Mammary epithelial cell (primary cell): ENCODE results near the genes RAPGEF2, TRIM60 and TMEM192.

- CAGE, long polyA plus RNA: no peak
- RRBS: no CpG with 5 or more reads among the region's 4 CpGs
Observed at GRCh38 chr4:158782538-158783396, 13.9 kb downstream of the FNIP2 start.

DNA sequence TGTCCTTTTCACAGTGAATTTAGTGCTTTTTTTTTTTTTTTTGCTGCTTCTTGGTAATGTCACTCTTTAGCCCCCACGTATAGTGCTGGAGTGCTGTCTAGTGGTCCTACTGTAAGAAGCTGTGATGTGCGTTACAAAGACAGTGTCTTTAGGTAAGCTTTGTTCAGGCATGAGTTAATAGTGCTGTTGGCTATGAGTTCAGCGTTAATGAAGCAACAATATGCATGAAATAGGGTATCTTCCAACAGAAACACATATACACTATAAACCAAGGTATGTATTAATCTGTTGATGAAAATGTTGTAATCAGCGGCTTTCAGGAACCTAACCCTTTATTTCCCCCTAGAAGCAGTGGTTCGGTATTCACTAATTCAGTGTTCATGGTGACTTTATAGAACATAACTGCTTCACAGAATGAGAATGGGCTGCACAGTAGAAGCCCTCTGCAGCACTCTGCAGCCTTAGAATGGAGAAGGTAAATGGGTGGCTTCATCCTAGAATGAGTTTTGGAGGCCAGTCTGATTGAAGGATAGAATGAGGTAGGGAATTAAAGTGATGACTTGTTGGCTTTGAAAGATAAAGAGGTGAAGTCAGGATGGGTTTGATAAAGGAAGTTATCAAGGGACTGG, 23.6 kb downstream of the FNIP2 start:
- CAGE, long polyA plus RNA: no peak
- RRBS: no CpG with 5 or more reads among the region's 5 CpGs

DNA sequence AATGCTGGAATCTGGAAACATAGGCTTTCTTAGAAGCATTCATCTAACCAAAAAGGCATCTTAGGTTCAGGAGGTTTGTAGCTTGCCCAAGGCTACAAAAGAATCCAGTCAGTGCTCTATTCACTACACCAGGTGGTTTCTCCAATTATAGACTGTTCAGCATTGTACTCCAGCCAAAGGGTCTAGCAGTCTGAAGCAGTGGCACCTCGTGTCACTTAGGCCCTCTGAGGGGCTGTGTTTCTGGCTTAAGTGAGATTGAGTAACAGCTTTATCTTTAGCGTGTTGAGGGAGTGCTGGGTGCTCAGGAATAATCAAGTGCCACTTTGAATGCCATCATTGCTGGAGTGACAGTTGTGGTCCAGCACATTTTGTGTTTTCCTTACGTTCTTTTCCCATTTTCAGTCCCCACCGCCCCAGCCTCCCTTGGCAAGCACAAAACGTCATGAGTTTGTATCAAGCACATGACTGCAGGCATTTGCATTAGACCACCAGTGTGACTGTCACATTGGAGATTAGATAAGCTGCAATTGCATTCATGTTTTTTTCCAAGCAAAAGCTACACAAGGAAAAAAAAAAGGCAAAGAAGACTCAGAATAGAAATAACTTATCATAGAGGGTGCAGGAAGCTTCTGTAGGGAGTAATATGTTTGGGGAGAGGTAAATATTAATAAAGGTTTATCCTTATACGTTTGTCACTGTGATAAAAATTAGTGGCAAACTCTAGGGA, 58.8 kb downstream of the FNIP2 start:
- CAGE, long polyA plus RNA: no peak
- RRBS: no CpG with 5 or more reads among the region's 6 CpGs

DNA sequence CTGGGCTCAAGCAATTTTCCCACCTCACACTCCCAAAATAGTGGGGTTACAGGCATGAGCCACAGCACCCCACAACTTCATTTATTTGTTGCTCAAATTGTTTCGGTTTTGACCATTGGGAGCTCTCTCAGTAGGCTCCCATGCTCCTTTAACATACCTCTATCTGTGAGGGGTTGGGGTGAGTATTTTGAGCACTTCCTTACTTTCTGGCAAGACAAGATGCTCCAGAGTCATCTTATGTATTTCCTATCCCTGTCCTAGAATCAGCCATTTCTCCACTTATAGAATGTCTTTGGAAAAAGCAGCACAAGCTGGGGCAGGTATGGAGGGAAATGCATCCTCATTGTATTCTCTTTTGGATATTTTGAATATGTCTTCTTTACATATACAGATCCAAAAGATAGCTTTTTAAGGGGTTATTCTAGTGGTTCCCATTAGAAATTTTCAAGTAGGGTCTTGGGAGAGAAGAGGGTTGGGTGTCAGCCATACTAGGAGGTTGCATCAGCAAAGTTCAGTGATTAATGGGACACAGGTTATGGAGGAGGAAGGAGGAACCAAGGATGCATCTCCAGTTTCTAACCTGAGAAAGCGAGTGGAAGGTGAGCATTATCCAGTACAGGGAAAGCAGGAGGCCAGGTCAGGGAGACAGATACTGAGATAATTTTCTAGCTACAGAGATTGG, 70.9 kb downstream of the FNIP2 start:
- CAGE, long polyA plus RNA: no peak
- RRBS: no CpG with 5 or more reads among the region's 2 CpGs

- CAGE, long polyA plus RNA: no peak
- RRBS: 2% methylated on average over 17 of the region's 71 CpGs
Observed at GRCh38 chr4:159102737-159103315, at the start of gene RAPGEF2. TSS of gene RAPGEF2 (plus strand) at chr4:159103079.

DNA sequence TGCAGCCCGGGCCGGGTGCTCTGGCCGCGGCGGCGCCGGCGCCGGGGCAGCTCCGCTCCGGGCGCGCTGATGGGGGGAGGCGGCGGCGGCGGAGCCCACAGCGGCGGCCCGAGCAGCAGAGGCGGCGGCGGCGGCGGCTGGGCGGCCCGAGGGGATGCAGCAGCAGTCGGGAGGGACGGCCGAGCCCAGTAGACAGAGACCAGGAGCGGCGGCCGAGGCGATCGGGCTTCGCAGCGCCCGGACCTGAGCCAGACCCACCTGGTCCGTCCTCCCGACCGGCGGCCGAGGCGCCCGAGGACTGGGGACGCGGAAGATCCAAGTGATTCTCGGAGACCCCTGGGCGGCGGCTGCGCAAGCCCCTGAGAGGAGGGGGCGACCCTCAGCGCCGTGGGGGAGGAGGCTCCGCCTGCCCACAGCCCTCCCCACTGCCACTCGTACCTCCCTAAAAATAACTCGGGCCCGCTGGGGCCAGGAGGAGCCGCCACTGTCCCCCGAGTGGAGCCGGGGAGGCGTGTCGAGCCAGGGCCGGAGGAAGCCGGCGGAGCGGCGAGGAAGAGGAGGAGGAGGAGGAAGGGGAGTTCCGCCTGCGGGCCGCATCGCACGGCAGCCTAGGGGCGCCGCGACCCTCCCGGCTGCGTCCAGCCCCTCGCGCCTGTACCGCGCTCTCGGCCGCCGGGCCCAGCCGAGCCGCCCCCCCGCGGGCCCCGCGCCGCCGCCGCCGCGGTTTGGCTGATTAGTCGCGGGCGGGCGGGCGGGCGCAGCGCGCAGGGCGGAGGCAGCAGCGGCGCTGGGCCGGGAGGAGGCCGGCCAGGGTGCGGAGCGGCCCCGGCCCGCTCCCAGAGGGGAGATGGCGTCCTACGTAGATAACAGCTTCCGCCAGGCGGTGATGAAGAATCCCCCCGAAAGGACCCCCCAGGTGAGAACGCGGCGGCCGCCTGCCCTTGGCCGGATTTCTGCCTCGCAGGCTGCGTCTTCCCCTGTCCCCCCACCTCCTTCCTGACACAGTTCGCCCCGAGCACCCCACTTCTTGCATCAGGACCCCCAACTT, 761 bp downstream of the RAPGEF2 start:
- CAGE, long polyA plus RNA: no peak
- RRBS: under 1% methylated on average over 18 of the region's 127 CpGs

DNA sequence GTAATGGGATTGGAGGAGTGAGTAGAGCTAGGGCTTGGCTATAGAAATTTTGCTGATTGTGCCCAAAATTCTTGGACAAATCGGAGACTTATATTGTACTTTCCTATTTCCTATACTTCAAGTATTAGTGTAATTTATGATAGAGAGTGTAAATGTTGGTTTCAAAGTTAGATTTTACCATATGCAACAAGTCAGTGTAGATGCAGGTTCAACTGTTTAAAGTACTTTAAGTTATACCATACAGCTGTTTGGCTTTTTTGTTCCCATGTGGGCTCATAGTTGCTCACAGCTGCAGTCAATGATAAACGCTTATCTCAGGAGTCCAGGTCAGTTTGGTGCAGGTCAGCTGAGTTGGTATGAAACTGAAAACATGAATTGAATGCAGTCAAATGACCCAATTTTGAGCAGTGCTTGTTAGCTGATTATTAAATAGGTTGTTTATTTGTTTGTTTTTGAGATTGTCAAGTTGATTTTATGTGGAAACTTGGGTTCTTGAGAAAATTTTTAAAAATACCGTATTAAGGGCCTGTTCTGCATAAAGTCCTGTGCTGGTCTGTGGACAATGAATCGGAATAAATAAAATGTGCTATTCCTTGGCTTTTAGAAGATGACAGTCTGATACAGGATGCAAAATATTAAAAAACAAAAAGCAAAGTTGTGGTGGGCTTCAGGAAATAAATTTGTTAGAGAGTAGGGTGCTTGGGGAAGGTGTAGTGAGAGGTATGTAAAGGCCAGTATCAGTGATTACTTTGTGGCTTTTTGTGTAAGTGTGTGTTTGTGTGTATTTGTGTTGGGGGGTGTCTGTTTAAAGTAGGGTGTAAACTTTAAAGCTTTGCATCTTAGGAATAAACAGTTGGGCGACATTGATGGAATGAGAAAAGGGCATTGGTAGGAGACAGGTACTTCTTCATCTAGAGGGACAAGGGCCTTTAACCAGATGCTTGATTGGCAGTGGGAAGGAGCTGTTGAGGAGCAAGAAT, 48.4 kb downstream of the RAPGEF2 start:
- CAGE, long polyA plus RNA: no peak
- RRBS: no CpG with 5 or more reads among the region's 5 CpGs

- CAGE, long polyA plus RNA: no peak
- RRBS: no CpG with 5 or more reads among the region's 5 CpGs
Observed at GRCh38 chr4:159317223-159317613, 214.3 kb downstream of the RAPGEF2 start.

- CAGE, long polyA plus RNA: no peak
- RRBS: no CpG with 5 or more reads among the region's 2 CpGs
Observed at GRCh38 chr4:162684096-162684443, 482.6 kb downstream of the NAF1 start.

DNA sequence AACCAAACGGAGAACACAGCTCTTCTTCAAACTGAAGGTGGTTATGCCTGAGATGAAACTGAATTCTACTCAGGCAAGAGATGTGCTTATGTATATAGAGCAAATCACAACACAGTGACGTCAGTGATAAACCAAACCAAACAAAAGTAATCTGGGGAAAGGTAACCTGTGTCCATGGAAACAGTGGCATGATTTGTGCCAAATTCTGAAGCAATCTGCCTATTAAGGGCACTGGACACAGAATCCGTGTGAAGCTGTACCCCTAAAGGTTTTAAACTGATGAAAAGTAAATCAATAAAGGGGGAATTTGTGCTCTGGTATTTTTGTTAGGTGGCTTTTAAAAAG, 38.5 kb downstream of the NPY5R start:
- CAGE, long polyA plus RNA: no peak
- RRBS: no CpG with 5 or more reads among the region's 3 CpGs

DNA sequence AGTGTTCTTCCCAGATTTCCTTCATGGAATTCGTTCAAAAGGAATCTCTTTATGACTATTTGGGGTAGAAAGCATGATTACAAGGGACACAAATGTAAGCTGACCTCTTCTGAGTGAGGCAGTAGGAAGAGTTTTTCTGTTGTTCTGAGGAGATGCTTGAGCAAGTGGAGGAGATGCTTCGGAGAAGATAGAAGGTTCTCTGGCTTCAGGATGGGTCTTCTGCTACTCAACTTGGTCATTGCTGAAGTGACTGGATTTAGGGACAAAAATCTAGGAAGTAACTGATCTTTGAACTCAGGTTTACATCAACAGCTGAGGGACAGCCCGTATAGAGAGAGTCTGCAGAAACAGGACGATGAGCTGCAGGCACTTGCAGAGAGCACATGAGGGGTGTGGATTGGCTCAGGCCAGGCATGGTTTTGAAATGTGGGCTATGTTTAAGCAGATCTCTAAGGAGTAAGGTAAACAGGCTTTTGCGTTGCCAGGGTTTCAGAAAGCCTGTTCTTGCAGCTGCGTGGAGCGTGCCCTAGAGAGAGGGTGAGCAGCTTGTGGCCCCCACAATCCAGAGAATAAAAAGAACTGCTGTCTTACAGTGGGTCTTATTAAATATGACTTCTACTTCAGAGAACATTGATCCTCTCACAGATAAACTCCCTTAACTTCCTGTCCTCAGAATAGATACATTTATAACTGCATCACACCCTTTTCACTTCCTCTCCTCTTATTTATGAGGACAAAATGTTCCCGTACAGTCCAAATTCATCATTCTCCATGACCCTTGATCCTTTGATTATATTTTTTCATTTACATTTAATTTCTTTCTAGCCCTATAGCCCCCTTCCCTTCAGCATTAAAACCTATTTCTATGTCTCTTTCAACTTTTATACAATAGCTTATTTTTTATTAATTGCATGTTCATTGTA, 64.0 kb downstream of the TMA16 start:
- CAGE, long polyA plus RNA: no peak
- RRBS: no CpG with 5 or more reads among the region's 8 CpGs

- CAGE, long polyA plus RNA: no peak
- RRBS: 100% methylated on average over 2 of the region's 8 CpGs
Observed at GRCh38 chr4:163662653-163663327, 168.3 kb downstream of the TMA16 start.

DNA sequence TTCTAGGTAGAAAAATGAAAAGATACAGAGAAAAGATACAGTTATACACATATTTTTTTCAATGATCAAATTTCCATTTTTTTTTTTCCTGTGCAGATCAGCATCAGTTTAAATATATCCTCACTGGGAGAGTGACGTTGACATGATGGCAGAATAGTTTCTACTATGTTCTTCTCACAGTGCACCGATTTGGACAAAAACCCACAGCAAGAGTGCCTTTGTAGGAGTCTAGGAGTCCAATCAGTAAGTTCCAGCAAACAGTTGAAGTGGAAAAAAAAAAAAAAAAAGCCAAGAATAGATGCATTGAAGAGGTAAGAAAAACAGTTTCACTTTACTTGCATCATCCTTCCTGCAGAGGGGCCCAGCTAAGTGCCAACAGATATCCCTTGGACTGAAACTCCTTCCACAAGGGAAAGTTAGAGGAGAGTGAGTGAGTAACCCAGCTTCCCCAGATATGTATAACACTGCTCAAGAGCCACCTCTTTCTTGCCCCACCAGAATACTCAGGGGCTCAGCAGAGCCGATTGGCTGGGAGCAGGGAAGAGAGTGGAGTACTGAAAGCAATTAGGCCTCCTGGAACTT, 247.7 kb downstream of the MARCHF1 start:
- CAGE, long polyA plus RNA: no peak
- RRBS: no CpG with 5 or more reads among the region's 3 CpGs

- CAGE, long polyA plus RNA: no peak
- RRBS: 96% methylated on average over 6 of the region's 42 CpGs
Observed at GRCh38 chr4:165031501-165032223, at the start of gene TRIM60. TSS of gene TRIM60 (plus strand) at chr4:165031999.

DNA sequence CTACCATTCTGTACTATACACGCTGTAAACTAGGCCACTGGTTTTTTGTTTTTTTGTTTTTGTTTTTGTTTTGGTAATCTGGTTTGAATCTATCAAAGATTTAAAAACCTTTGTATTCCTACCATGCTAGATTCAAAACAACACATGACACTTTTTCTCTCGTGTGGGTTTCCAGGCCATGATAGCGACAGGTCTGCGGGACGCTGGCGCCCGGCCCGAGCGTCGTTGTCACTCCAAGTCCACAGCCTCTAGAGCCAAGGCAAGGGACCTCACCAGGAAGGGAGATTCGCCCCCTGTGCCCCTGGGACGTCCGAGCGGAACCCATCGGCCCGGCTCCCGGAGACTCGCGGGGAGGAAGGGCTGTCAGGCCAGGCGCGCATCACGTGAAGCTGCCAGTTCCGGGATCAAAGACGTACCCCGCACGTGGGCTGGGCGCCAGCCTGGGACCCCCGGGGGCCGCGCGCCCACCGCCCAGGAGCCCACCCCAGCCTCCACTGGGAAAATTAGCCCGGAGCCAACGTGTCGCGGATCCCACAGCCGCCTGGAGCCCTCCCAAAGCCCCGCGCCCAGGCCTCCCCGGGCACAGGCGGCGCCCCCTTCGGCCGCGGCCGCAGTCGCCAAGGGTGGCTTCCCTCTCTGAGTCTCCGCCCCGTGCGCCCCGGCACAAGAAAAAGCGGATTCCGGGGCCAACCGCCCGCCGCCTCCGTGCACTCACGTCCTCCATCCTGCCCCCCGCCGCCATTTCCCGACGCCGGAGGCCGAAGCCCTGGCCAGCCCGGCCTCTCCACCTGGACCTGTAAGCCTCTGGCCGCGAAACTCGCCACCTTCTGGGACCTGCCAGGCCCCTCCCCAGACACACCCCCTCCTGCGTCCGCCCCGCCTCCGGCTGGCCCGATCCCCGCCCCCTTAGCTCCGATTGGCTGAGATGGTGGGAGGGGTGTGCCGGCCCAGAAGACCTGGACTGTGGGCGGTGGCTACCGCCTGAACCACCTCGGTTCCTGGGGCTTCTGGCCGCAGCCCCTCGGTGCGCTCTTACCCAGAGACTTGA, at the start of gene TMEM192:
TSS of gene TMEM192 (minus strand) at position 829 of the 1,048 bp plus-strand sequence.
- CAGE, long polyA plus RNA: no peak
- RRBS: under 1% methylated on average over 53 of the region's 82 CpGs

GRCh38 chr4:165215137-165215650, 7.8 kb downstream of the KLHL2 start:
- CAGE, long polyA plus RNA: no peak
- RRBS: no CpG with 5 or more reads among the region's 2 CpGs

DNA sequence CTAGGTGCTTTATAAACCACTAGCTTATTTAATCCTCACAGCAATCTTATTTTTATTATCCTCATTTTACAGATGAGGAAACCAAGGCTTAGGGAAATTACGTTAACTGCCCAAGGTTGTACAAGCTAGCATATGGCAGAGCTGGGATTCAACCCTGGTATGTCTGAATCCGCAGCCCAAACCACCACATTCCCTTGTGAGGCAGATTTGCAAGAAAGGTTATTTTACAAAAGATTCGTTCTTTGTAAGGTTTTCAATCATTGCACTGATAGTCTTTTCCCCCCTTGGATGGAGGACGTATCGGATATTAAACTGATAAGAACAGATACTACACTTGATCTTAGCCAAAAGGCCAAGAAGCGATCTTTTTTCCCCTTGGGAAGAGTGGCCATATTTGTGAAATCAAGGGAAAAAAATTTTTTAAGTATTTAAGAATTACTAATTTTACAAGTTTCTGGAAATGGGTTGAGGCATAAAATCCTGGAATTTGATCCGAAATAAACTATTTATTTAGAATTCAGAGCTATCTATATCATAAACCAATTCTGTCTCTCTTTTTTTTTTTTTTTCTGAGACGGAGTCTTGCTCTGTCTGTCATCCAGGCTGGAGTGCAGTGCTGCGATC, 13.6 kb upstream of the GK3 start:
- CAGE, long polyA plus RNA: no peak
- RRBS: no CpG with 5 or more reads among the region's 9 CpGs

- CAGE, long polyA plus RNA: no peak
- RRBS: no CpG with 5 or more reads among the region's 8 CpGs
Observed at GRCh38 chr4:165336429-165337345, 9.2 kb downstream of the MSMO1 start.

- CAGE, long polyA plus RNA: no peak
- RRBS: no CpG with 5 or more reads among the region's 5 CpGs
Observed at GRCh38 chr4:165476624-165477018, 97.8 kb downstream of the CPE start.

DNA sequence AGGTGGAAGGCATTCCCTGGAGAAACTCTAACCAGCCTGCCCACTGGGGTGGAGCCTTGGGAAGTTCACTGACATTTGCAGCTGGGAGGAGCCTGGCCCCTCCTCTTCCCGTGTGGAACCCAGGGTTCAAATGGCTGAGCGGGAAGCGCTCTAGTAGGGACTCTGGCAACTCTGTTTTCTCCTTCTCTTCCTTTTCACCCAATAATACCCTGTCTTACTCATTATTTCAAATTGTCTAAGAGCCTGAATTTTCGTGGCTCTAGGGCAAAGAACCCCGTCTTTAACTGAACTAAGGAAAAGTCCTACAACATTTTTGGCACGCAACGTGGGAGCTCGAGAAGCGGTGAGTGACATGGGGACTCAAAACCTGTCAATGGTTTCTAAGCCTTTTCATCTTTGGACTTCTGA, 325.1 kb downstream of the TLL1 start:
- CAGE, long polyA plus RNA: no peak
- RRBS: no CpG with 5 or more reads among the region's 9 CpGs